BE2C (cell line): ENCODE data around the gene RNF186.

GRCh38 chr1:19122485-19123208, 87.4 kb downstream of the UBR4 start:
- RRBS: 89% methylated on average over 4 of the region's 13 CpGs

- RRBS: no CpG with 5 or more reads among the region's 5 CpGs
These were observed 53.4 kb downstream of the UBR4 start for GRCh38 chr1:19156672-19157031.

DNA sequence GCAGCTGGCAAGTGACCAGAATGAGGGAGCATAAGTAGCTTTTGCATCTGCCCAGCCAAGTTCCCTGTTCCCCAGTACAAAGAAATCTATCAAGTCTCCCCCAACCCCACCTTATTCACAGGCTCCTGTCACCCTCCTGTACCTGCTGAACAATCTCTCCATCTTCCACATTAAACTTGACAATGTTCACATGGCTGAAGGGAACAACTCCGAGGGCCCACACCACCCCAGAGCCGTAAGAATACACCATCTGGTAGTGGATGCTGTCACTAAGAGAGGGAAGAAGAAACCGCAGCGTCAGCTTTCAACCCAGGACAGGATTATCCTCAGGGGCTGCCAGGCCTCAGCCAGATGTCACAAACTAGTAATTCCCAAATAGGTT, 10.5 kb downstream of the EMC1 start:
- RRBS: no CpG with 5 or more reads among the region's 4 CpGs

GRCh38 chr1:19255049-19255597, 3.5 kb downstream of the MRTO4 start:
- RRBS: no CpG with 5 or more reads among the region's 6 CpGs

- RRBS: no CpG with 5 or more reads among the region's 14 CpGs
These were observed 18.1 kb downstream of the AKR7A3 start for GRCh38 chr1:19270264-19271077.

GRCh38 chr1:19324368-19325210, 12.5 kb downstream of the SLC66A1 start:
- RRBS: no CpG with 5 or more reads among the region's 27 CpGs

- RRBS: no CpG with 5 or more reads among the region's 16 CpGs
These were observed 32.3 kb downstream of the SLC66A1 start for GRCh38 chr1:19344338-19344908.

DNA sequence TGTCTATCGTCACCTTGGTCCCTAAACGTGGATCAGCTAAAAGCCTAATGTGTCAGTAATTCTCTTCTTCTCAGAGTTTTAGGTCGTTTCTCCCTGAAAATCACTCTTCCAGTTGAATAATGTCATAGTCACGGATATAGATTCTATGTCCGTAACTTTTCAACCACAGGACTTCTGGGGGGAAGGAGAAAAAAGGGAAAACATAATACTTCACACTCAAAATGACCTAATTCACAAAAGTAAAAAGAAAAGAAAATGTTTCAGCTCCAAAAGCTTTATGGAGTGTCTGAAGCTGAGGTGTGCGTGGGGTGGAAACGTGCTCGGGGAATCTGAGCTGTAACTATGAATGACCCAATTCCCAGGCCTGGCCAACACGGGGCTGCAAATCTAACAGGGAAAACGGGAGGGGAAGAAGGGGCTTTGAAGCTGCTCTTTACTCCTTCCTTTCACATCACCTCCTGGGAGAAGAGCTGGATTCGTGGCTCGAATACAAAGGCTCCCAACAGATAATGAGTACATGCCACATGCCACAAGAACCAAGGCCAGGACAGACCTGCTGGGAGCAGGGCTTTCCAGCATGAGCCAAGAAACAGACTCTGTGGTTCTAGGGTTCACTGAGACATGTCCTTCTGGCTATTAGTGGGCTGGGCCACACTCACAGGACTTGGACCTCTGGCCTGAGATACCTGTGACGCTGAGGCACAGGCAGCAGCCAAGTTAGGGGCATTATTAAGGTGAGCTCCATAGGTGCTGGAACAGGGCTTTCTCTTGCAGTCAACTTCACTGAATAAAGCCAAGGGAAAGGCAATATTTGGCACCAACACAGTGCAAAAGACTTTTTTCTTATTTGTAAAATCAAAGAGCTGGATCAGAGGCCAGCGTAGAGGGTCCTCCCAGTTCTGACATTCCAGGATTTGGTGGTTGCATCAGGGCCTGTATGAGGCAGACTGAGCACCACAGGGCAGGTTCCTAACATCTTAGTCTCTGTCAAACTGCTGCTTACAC, 51.5 kb downstream of the SLC66A1 start:
- RRBS: no CpG with 5 or more reads among the region's 14 CpGs

DNA sequence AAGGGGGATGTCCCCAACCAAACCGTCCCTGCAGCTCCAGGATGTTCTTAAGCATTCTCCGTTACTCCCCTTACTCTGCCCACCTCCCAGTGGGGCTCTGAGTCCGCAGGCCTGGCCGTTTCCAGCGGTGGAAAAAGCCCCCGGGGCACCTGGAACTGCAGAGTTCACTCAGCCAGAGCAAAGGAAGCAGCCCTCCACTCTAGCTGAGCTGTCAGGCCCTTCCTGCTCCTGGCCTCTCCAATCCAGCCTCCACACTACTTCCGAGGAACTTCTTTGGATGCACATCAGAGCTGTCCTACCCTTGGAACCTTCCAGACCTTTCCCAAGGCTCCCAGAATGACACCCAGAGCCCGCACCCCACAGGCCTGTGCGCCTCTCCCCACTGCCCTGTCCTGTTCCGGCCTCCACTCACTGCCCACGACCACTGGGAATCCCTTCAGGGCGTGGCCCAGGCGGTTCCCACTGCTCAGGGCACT, 57.7 kb downstream of the SLC66A1 start:
- RRBS: no CpG with 5 or more reads among the region's 13 CpGs

GRCh38 chr1:19390693-19391918, 79.0 kb downstream of the SLC66A1 start:
- RRBS: no CpG with 5 or more reads among the region's 30 CpGs

- RRBS: no CpG with 5 or more reads among the region's 3 CpGs
These were observed 41.0 kb downstream of the CAPZB start for GRCh38 chr1:19444462-19444702.

GRCh38 chr1:19448375-19449457, 36.6 kb downstream of the CAPZB start:
- RRBS: no CpG with 5 or more reads among the region's 20 CpGs

DNA sequence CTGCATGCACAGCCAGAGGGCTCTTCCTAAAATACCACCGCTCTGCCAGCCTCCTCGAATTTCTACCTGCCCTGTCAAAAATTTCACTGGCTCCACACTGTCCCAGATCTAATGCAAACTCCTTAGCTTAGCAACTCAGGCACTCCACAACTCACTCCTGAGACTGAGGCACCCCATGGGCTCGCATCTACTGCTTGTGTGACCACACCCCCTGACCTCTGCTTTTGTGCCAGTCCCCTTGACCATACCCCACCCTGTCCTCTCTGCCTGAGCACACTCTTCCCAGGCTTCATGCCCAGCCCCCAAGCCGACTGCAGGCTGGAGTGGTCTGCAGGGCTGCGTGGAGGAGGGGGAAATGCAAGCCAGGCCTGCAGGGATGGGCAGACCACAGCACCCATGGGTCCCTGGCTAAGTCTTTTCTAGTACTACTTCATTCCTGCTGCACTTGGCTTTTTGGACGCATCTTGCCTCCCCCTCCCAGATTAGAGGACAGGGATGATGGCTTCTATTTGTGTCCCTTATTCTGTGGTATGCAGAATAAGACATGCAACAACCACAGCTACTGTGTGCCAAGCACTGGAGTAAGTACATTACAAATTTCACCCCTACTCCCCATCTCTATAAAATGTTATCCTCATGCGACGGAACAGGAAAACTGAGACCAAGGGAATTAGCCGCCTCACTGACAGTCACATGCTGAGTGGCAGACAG, 5.5 kb downstream of the CAPZB start:
- RRBS: no CpG with 5 or more reads among the region's 9 CpGs

DNA sequence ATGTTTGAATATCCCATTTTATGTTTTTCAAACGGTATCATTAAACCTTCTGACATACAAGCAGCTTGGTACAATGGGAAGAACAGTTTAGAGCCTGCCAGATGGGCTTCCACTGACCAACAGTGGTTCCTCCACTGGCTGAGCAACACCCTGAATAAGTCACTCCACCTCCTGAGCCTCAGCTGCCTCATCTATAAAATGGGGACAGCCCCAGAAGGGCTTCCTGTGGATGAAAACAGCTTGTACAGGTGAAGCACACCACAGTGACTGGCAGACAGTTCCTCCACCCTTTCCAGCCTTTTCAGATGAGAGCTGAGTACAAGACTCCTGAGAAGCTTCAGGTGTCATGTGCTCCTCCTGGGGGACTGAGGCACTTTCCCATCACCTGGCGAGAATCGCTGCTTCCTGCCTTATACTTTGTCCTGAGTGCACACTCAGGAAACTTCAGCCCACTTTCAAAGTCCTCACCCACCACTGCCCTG, 2.1 kb downstream of the CAPZB start:
- RRBS: no CpG with 5 or more reads among the region's 3 CpGs

DNA sequence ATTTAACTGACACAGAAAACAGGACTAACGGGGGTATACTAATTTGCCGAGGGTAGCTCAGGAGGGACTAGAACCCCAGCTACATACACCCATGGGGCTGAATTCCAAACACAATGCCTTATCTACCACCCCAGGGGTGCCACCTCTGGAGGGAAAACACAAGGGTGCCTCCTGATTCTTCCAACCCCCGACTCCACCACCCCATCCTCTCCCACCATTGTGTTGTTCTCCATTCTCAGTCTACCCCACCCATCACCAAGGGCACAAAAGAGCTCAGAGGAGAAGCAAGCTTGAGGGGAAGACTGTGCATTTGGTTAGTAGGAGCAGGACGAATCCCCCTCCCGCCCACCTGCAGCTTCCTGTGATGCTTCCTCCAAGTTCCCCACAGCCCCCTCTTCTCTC, 22.0 kb upstream of the CAPZB start:
- RRBS: no CpG with 5 or more reads among the region's 5 CpGs

DNA sequence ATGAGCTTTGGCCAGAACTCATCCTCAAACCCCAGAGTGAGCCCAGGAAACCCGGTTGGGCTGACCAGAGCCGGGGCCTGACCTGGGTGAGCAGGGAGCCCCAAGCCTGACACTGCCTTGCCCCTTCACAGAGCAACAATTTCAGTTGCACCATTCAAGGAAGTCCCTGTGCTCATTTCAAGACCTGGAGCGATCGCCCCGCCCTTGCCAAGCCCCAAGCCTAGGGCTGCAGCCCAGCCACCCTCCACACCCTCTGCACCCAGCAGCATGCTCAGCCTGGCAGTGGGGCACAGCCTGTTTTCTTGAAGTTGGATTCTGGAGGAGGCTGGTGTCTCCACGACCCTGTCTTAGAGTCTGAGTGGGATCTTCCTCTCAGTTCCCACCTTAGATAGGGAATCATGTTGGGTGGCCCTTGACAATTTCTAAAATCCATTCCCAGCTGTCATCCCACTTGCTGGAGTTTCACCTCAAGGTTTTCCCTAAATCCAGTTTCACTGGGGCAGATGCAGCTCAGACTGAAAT, 2.4 kb downstream of the NBL1 start:
- RRBS: no CpG with 5 or more reads among the region's 6 CpGs

- RRBS: no CpG with 5 or more reads among the region's 20 CpGs
These were observed 23.5 kb downstream of the HTR6 start for GRCh38 chr1:19687997-19688821.

GRCh38 chr1:19814527-19815570, at the start of gene RNF186:
Gene RNF186, minus strand, starts transcription at chr1:19815283.
- RRBS: 90% methylated on average over 8 of the region's 32 CpGs

- RRBS: no CpG with 5 or more reads among the region's 9 CpGs
These were observed 30.1 kb upstream of the RNF186 start for GRCh38 chr1:19845113-19845599.

- RRBS: no CpG with 5 or more reads among the region's 2 CpGs
These were observed 21.2 kb upstream of the OTUD3 start for GRCh38 chr1:19861017-19861278.